ENCODE measurements around the genes MRPS9 and TGFBRAP1.

GRCh38 chr2:104502826-104503529 is 350.9 kb upstream of the POU3F3 start:
- RRBS: no CpG with 5 or more reads among the region's 11 CpGs

DNA sequence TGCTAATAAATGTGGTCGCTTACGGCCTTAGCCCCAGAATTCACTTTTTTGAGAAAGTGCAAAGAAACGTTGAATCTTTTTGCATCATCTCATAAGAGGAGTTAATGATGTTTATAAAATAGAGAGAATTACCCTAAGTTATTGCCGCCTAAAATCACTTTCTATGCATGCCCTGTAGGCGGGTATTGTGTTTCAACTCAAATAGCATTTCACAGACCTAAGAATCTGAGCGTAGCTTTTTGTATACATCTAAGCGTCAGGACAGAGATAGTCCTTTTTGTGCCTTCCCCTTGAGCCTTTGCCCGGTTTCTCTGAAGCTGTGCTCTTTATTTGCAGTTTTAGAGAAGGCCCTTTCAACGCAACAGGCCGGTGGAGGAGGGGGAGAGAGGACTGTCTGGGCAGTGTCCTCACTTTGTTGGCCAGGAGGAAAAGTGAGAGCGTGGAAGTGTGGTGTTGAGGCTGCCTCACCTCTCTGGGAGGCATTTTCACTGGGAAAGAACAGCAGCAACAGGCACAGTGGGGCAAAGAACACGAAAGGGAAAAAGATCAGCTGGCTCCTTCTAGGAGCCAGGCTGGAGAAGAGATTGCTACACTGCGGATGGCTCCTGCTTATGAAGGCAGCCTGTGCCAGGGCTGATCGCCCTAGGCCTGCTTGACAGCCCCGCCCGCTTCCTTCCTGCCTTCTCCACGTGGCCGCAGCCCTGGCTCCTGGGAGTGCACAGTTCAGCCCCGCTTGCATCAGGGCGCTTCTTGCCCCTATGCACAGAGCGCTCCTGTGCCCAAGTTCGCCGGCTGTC is 195.7 kb upstream of the POU3F3 start:
- RRBS: 100% methylated on average over 1 of the region's 23 CpGs

GRCh38 chr2:104852249-104852566 is 1.7 kb upstream of the POU3F3 start:
- RRBS: no CpG with 5 or more reads among the region's 28 CpGs

DNA sequence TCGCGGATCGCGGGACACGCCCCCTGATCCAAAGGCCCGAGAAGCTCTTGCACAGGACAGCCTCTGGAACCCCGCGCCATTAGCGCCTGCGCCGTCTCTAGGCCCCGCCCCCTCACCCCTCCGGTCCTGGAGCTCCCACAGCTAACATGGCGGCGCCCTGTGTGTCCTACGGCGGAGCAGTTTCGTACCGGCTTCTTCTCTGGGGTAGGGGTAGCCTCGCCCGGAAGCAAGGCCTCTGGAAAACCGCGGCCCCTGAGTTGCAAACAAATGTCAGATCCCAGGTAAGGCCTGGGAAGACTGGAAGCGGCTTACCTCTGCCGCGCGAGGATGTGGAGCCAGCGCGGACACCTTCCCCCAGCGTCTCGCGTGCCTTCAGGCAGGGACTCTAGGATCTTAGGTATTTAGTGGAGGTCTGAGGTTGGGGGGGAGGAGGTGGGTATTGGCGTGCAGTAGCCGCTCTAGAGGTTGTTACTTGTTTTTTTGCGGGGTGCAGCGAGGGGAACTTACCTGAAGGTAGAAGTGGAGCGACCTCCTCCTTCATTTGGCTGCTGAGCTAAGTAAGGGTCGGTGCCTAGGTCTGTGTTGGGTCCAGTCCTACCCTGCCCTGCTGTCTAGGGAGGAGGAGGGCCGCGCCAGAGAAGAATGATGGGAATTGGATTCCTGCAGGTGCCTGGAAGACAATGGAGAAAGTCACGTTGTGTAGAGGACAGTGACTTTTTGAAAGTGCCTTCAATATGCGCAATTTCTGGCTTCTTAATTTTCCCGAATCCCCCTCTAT is at the start of gene MRPS9:
MRPS9 (plus strand) TSS at position 123 of the 778 bp plus-strand sequence.
- RRBS: 2% methylated on average over 7 of the region's 43 CpGs

- RRBS: no CpG with 5 or more reads among the region's 12 CpGs
Measured at GRCh38 chr2:105096899-105097440, 59.1 kb downstream of the MRPS9 start.

DNA sequence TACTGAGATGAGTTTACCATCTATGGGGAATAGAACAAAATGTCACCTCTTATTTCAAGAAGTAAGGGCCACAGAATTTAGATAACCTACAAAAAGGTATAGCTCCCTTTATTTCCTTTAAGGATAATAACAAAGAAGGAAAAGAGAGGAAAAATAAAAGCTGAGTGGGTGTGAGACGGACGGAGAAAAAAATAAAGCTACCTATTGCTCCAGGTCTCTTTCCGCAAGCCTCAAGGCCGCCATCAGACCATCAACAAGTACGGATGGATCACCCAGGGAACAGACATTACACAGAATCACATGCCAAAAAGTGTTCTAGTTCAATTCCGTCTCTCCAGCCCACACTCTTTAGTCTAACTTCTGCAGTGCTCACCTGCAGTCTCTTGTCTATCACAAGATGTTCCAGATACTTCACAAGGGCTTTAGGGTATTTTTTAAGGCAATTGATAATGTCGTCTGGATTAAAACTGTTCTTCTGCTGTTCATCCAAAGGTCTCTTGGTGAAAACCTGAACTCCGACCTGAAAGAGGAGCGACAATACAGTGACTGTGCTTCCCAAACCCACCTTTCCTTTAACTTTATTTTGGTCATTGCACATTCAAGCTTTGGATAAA is 31.7 kb downstream of the GPR45 start:
- RRBS: no CpG with 5 or more reads among the region's 9 CpGs

DNA sequence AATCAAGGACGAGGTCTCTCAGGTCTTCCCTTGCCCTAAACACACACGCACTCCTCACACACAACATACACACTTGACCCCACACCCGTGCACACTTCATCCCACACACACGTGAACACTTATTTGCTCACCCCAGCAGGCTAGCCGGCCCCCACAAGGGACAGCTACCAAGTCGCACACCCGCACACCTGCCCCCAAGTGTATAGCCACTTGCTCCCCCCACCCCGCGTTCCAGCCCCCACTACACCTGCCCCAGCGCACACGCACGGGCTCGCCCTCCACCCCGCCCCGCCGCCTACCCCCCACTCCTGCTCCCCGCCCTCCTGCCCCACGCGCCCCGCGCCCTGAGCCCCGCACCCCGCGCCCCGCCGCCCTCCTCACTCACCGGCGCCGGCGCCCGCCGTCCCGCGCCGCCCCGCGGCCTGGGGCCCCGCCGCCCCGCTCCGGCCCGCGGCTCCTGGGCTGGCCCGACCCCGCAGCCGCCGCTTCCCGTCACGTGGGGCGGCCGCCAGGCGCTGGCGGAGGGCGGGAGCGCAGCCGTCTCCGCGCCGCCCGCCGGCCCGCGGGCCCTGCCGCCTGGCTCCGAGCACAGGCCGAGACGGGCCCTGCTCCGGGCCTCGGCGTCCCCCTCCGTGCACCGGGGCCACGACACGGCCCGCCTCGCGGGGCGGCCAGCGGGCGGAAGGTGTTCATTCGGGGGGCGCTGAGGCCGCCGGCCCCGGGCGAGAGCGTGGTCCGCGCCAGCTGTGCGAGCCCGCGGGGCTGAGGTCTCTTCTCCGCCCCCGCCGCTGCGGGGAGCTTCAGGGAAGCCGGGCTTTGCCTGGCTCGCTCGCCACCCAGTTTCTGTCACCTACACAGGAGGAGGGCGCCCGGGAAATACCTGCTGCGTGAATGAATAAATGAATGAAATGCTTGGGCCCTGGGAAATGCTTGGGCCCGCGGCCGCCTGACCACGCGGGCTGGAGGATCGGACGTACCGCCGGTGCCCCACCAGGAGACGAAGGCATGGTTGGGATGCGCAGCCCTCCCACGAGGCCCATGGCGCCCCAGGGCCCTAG is at the start of gene TGFBRAP1:
TGFBRAP1 (minus strand) TSS at position 496 of the 1,058 bp plus-strand sequence.
- RRBS: 3% methylated on average over 59 of the region's 115 CpGs

DNA sequence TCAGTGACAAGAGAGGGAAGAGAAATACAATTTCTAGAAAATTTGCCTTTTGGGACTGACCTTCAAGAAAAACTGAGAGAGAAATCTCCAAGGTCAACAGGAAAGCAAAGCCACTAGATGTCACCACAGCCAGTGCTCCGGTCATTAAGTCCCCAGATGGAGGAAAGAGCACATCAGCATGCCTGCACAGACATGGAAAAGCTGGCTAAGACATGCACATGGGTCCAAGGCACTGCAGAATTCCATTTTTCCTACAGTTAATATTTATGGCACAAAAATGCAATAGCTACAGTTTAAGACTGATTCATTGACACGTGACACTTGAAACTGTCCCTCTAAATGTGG is 20.9 kb downstream of the FHL2 start:
- RRBS: no CpG with 5 or more reads among the region's 2 CpGs

DNA sequence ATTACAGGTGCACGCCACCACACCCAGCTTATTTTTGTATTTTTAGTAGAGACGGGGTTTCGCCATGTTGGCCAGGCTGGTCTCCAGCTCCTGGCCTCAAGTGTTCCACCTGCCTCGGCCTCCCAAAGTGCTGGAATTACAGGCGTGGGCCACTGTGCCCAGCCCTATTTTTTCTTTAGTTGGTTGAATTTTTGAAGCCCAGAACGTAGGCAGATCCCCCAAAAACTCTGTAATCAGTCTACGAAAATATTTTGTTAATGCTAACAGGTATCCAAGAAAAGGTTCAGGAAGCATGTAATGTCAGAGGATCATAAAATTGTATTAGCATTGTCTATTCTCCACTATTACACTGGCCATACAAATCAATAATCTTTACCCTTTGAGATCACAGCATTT is 15.8 kb downstream of the FHL2 start:
- RRBS: no CpG with 5 or more reads among the region's 7 CpGs

DNA sequence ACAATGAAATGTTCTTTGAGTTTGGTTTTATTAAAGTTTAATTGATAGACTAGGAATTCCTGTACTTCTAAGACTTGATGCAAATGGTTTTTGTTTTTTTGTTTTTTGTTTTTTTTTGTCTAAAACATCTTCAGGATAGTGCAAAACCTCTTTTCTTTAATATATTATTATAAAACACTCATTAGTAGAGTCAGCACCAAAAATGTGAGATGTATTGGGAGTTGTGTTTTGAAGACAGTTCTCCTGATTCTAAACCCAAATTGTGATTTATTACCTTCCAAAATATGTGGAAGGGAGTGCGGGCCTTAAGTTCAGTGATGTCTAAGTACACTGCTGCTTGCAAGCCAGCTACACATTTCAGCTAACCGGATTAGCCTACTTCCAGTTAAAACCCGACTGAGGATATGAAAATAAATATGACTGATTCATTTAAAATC is 1.1 kb downstream of the FHL2 start:
- RRBS: no CpG with 5 or more reads among the region's 3 CpGs

GRCh38 chr2:105399496-105400006 is 700 bp upstream of the FHL2 start:
- RRBS: no CpG with 5 or more reads among the region's 22 CpGs

DNA sequence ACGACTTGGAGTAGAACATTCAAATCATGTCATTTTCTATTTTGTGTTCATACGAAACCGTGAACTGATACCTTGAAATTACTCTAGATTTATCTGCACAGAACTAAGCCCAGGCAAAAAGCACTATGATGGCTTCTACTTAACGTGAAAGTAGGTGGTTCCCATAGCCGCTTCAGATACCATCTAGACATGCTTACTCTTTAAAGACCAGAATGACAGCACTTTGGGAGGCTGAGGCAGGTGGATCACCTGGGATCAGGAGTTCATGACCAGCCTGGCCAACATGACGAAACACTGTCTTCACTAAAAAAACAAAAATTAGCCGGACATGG is 36.5 kb upstream of the FHL2 start:
- RRBS: no CpG with 5 or more reads among the region's 7 CpGs

- RRBS: no CpG with 5 or more reads among the region's 13 CpGs
Measured at GRCh38 chr2:105438145-105439024, 39.5 kb upstream of the FHL2 start.

- RRBS: 58% methylated on average over 1 of the region's 4 CpGs
Measured at GRCh38 chr2:105515320-105515720, 116.5 kb upstream of the FHL2 start.

GRCh38 chr2:105576428-105576796 is 168.3 kb upstream of the NCK2 start:
- RRBS: no CpG with 5 or more reads among the region's 5 CpGs

GRCh38 chr2:105800137-105800716 is 55.5 kb downstream of the NCK2 start:
- RRBS: 95% methylated on average over 3 of the region's 9 CpGs

GRCh38 chr2:105802512-105803204 is 57.9 kb downstream of the NCK2 start:
- RRBS: no CpG with 5 or more reads among the region's 10 CpGs

DNA sequence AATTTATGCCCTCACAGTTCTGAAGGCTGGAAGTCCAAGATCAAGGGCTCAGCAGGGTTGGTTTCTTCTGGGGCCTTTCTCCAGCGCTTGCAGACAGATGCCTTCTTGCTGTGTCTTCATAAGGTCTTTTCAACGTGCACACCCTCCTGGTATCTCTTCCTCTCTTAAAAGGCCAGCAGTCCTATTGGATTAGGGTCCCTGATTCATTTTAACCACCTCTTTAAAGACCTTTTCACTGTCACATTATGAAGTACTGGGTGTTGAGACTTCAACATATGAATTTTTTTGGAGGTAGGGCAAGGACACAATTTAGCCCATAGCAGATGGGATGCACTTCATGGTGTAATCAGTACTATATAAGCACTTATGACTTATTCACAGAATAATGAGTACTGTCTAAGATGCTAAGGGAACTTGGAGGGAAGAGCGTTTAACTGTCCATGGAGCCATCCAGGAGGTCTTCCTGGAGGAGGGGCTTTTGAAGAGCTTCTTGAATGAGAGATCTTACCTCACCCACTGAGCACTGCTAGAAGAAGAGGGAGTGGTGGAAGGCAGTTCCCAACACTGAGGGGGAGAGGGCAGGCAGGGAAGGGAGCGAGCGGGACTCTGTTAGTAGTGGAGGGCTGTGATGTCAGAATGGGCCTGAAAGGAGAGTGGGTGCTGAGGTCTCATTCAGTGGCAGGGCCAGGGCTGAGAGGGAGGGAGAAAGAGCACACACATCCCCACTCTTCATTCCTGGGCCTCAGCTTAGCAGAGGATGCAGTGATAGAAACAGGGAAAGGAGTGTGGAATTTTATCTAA is 64.8 kb downstream of the NCK2 start:
- RRBS: no CpG with 5 or more reads among the region's 5 CpGs

GRCh38 chr2:105836930-105837576 is 92.3 kb downstream of the NCK2 start:
- RRBS: no CpG with 5 or more reads among the region's 4 CpGs

DNA sequence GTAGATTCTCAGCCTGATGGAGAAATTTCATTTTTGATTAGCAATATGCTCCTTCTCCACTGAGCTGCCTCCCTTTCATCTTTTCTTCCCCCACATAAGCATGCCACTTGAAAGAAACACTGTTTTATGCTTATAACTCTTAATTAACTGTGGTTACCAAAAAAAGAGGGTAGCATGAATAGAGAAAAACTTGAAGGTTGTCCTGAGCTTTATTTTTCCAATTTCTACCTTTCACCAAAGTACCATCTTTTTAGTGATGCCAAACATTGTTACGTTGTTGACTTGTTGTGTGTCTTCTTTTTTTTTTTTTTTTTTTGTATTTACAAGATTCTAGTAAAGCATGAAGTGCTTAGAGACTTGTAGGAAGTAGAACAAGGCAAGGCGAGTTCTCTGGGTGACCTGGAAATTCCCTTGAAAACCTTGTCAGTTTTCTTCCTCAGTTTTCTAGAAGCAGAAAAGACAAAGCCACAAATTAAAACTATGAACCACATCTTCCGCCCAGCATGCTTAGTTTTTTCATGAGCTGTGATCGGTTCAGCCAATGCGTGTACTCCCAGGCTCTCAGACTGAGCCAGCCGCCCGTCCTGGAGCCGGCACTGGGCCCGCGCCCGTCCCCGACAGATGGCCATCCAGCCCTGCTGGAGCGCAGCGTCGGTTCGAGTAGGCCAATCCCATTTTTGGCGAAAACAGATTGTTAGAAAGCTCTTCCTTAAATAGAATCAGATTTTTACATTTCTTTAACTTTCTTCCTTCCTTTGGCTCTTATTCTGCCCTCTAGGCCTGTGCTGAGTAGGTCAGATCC is 112.2 kb downstream of the NCK2 start:
- RRBS: no CpG with 5 or more reads among the region's 17 CpGs